Liver (tissue), 9 donors: ENCODE results near the gene GAB2.

DNA sequence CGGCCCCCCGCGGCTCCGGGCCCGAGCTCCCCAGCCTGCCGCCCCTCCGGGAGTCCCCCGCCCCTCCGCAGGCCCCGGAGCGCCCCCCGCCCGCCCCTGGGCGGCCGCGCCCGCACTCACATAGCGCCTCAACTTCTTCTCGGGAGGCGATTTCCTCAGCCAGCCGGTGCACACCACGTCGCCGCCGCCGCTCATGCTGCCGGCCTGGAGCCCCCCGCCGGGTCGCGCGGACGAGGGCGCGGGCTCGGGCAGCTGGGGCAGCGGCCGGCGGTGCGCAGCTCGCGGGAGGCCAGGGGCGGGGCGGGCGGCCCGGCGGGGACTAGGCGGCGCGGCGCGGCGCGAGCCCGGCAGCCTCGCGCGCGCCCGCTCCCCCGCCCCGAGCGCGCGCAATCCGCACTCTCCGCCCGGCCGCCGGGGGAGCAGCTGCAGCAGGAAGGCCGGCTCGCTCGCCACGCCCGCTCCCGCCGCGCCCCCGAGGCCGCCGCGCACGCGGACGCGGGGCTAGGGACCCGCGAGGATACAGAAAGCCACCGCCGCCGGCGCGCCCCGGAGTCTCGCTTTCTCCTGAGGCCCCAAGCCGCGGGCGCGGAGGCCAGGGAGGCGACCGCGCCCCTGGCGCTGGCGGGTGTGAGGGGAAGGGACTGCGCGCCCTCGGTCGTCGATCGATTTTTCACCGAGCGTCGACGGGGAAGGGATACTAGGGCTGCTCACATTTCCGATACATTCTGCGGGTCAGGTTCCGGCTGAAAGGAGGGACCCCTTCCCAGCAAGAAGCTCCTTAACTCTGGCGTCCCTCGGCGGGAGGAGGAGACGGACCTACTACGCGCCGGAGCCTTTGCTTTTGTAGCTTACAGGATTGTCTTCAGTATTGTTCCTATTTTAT is at the start of gene GAB2:
GAB2 (minus strand) TSS at position 295 of the 883 bp plus-strand sequence.
- PRO-cap, 5 experiments: peak in 5 of 5 experiments; most common plus-strand start position 396 of the sequence (in 5); most common minus-strand start position 393 of the sequence (in 5)
- RAMPAGE, long total RNA, 2 experiments: no peak in any of the 2 experiments
- RRBS: 1% methylated on average over 68 of the region's 124 CpGs

- PRO-cap, 5 experiments: no peak in any of the 5 experiments
- RAMPAGE, long total RNA, 2 experiments: no peak in any of the 2 experiments
- RRBS: no CpG with 5 or more reads among the region's 3 CpGs
These were observed 52.3 kb upstream of the GAB2 start for GRCh38 chr11:78469928-78470297.

DNA sequence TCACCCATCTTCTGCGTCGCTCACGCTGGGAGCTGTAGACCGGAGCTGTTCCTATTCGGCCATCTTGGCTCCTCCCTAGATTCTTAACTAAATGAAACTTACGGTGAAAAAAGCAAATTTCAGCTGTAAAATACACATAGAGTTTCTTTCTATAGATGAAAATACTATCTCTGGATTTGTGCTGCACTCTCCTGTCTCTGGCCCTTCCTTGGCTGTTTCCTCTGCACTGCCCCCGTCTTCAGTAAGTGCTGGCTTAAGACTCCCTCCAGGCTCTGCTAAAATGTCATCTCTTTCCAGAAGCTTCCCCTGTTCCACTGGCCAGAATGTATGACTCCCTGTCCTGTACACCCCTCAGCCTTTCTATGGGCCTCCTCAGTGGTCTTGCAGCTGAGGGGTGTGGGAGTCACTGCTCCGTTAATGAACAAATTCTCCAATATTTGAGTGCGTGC is 109.1 kb upstream of the NARS2 start:
- PRO-cap, 5 experiments: no peak in any of the 5 experiments
- RAMPAGE, long total RNA, 2 experiments: no peak in any of the 2 experiments
- RRBS: no CpG with 5 or more reads among the region's 9 CpGs

DNA sequence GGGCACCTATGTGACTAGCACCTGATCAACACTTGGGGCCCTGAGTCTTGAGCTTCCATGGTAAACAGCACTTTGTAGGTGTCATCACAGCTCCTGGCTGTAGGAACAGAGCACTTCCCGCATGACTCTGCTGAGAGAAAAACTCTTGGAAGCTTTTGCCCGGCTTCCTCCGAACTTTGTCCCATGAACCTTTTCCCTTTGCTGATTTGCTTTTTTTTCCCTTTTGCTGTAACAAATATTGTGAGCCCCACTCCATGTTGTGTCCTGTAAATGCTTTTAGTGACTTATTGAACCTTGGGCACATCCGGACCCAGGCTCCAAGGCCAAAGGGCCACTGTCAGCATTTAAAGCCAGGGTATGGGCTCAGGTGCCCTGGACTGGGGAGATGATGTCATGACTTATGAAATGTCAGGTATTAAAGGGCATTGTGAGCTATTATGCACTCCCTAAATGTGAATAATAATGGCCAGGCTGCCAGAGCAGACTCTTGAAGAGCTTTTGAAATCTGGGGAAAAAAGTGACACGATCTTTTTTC is 391.0 kb downstream of the TENM4 start:
- PRO-cap, 5 experiments: peak in 2 of 5 experiments; most common minus-strand start position 129 of the sequence (in 2)
- RAMPAGE, long total RNA, 2 experiments: no peak in any of the 2 experiments
- RRBS: no CpG with 5 or more reads among the region's 5 CpGs

DNA sequence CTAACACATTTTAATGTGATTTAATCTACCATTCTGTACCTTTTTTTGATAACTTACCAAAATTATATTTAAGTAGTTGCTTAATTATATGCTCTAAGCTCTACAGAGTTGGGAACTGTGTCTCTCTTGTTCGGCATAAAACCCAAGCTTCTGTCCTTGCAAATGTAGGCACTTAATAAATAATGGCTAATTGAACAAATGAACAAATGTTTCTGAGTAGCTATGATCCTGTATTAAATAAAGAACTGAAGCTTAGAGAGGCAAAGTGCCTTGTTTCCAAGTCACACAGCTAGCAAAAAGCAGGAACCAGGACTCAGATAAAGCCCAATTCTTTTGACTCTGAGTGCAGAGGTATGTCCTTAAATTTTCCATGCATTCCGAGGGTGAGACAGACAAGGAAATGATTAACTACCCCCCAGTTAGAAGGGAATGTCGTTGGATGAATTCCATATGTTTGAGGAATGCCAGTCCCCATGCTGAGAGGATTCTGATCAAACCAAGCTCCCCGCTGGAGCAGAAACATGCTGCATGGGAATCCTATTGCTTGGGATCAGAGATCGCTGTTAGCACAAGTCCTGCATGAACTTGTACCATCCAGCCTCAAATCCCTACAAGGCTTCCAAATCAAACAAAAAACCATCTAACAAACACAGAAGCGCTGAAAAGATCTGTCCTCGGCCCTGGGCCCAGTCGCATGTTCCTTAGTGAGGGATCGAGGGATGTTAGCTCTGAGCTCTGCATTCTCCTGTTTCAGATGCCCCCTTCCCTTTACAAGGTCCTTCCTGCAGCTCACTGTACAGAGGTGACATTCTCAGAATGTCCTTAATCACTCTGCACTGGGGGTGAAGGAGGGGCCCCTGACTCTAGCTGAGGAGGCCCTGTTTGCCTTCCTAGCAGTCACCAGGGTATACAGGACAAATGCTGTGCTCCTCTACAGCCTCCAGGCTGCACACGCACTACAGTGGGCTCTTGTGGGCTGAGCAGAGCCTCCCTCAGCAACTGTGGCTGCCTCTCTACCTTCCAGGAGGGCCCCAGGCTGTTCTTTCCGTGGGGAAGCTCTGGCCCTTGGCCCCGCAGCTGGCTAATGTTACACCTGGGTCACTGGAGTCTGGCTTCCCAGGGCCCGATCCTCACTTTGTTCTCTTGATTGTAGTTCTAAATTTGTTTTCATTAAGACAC is 353.5 kb downstream of the TENM4 start:
- PRO-cap, 5 experiments: no peak in any of the 5 experiments
- RAMPAGE, long total RNA, 2 experiments: no peak in any of the 2 experiments
- RRBS: no CpG with 5 or more reads among the region's 13 CpGs

- PRO-cap, 5 experiments: peak in 3 of 5 experiments; most common plus-strand start chr11:79437926 (in 3)
- RAMPAGE, long total RNA, 2 experiments: no peak in any of the 2 experiments
- RRBS: 5% methylated on average over 46 of the region's 89 CpGs
These were observed 3.3 kb downstream of the TENM4 start for GRCh38 chr11:79437136-79438272.

DNA sequence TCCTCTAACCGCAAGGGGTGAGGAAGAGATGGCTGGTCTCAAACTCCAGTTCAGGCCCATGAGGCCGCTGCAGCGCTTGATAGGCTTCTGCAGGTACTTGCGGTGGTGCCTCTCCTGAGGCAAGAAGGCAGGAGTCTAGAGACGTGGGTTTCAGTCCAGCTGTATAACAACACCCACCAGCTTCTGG is 292 bp upstream of the FAM181B start:
- PRO-cap, 5 experiments: no peak in any of the 5 experiments
- RAMPAGE, long total RNA, 2 experiments: no peak in any of the 2 experiments
- RRBS: no CpG with 5 or more reads among the region's 5 CpGs

GRCh38 chr11:82924059-82924447 is 22.5 kb downstream of the DDIAS start:
- PRO-cap, 5 experiments: no peak in any of the 5 experiments
- RAMPAGE, long total RNA, 2 experiments: no peak in any of the 2 experiments
- RRBS: no CpG with 5 or more reads among the region's 2 CpGs

- PRO-cap, 5 experiments: no peak in any of the 5 experiments
- RAMPAGE, long total RNA, 2 experiments: no peak in any of the 2 experiments
- RRBS: no CpG with 5 or more reads among the region's 4 CpGs
These were observed 59.0 kb downstream of the DDIAS start for GRCh38 chr11:82960398-82961141.

DNA sequence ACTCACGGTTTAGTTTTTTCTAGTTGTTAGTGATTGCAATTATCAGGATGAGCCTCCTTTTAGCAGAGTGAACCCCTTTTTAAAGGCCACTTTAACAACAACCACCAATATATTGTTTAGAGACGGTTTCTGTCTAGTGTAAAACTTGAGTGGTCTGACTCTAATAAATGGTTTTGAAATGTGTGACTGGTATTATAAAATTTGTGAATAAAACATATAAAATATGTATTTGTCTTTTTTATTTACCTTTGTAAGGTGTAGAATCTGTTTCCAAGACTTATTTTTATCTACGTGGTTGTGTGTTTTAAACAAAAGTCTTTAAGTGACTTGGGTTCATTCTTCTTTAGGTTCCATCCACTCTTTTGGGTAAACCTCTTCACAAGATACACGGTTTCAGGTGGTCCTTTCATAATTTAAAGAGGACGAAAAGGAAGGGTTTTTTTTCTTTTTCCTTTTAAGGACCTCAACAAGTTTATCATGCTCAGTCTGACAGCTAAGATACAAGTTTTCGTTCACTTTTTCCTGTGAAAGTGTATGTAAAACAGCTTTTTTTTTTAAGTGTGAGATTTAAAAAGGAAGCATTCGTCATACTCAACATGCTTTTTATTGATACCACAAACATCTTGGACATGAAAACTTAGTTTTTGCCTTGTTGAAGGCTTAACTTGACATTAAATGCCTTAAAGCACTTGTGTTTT is 1.9 kb downstream of the PCF11 start:
- PRO-cap, 5 experiments: no peak in any of the 5 experiments
- RAMPAGE, long total RNA, 2 experiments: no peak in any of the 2 experiments
- RRBS: no CpG with 5 or more reads among the region's 7 CpGs

- PRO-cap, 5 experiments: no peak in any of the 5 experiments
- RAMPAGE, long total RNA, 2 experiments: no peak in any of the 2 experiments
- RRBS: no CpG with 5 or more reads among the region's 2 CpGs
These were observed 16.6 kb upstream of the ANKRD42 start for GRCh38 chr11:83176831-83177417.

GRCh38 chr11:83187163-83187822 is 6.2 kb upstream of the ANKRD42 start:
- PRO-cap, 5 experiments: no peak in any of the 5 experiments
- RAMPAGE, long total RNA, 2 experiments: no peak in any of the 2 experiments
- RRBS: no CpG with 5 or more reads among the region's 12 CpGs

DNA sequence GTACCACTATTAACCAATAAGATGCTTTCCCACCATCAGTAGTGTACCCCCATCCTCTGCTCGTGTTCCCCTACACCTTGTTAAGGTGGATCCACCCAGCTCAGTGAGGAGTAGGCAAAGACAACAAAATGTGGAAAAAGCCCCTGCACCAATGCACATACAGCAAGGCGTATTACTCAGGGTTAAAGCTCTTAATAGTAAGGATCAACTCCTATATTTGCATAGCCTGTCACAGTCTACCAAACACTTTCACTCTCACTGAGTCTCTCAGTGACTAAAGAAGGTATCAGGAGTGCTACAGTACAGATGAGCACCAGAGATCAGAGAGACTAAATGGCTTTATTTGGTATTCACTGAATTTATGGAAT is 396.3 kb upstream of the CCDC90B start:
- PRO-cap, 5 experiments: no peak in any of the 5 experiments
- RAMPAGE, long total RNA, 2 experiments: no peak in any of the 2 experiments
- RRBS: no CpG with 5 or more reads among the region's 2 CpGs

- PRO-cap, 5 experiments: no peak in any of the 5 experiments
- RAMPAGE, long total RNA, 2 experiments: no peak in any of the 2 experiments
- RRBS: no CpG with 5 or more reads among the region's 16 CpGs
These were observed 1021.7 kb upstream of the CCDC90B start for GRCh38 chr11:84307796-84308241.

DNA sequence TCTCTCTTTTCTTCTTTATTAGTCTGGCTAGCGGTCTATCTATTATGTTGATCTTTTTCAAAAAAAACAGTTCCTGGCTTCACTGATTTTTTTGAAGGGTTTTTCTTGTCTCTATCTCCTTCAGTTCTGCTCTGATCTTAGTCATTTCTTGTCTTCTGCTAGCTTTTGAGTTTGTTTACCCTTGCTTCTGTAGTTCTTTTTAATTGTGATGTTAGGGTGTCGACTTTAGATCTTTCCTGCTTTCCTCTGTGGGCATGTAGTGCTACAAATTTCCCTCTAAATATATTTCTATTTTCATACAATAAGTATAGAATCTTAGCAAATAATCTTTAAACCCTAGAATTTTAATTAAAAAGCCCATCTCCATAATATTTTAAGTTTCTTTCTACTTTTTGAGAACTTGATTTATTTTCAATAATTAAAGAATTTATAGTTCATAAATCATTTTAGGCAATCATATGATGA is 620.5 kb downstream of the DLG2 start:
- PRO-cap, 5 experiments: no peak in any of the 5 experiments
- RAMPAGE, long total RNA, 2 experiments: no peak in any of the 2 experiments
- RRBS: no CpG with 5 or more reads among the region's 2 CpGs

DNA sequence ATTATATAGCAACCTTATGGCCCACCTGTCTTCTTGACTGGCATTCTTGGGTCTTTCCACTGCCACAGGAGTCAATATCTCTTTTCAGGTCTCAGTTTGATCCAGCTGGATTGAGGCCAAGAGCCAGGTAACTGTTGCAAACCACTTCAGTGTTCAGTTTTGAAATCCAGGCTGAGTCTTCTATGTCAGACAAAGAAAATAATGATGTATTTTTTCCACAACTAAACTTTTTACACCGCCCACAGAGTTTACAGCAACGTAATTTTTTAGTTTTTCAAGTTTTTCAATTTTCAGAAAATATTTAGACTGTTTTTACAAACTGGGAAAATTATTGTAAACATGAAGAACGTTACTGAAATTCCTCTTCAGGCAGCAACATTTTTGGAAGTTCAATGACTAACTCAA is 568 bp downstream of the DLG2 start:
- PRO-cap, 5 experiments: no peak in any of the 5 experiments
- RAMPAGE, long total RNA, 2 experiments: no peak in any of the 2 experiments
- RRBS: no CpG with 5 or more reads among the region's 3 CpGs

DNA sequence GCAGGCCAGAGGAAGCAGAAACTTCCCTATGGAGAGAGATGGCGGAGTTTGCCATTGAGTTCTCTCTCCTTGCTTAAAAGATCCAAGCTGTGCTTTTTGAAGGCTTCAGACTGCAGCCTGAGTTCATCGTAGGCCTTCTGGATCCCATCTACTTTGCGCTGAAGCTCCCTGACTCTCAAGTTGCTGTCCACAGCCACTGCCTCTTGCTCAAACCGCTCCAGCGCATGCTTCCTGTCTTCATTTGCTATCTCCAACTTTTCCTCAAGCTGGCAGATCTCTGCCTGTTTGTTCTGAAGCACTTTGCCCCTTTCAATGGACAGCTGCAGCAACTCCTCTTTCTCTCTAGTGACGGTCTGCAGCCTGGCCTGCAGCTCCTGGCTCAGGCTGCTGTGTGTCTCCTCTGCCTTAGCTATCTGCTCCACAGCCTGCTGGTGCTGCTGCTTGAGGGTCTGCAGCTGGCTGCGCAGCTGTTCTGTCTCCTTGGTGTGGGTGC is 969 bp downstream of the CCDC89 start:
- PRO-cap, 5 experiments: no peak in any of the 5 experiments
- RAMPAGE, long total RNA, 2 experiments: no peak in any of the 2 experiments
- RRBS: no CpG with 5 or more reads among the region's 7 CpGs

DNA sequence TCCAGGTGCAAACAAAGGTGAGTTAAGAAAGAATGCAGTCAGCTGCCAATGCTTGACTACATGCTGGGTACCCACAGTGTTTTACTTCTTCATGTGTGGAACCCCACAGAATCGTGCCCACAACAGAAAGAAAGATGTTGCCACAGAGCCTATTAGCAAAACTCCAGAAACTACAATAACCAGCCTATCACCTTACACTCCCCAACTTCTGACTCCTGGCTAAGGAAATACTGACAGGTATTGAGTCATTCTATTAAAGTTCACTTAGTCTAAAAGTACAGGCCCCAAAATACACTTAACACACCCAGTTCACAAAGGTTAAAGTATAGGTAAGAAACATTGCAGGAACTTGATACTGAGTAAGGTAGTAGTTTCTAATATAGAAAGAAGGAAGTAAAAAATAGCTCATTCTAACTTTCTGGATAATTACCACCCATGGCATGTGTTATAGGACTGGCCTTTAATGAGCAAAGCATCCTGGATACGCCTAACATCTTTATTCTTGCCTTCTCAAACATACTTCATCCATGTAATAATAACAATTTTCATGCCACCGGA is 57.0 kb upstream of the CCDC89 start:
- PRO-cap, 5 experiments: no peak in any of the 5 experiments
- RAMPAGE, long total RNA, 2 experiments: no peak in any of the 2 experiments
- RRBS: no CpG with 5 or more reads among the region's 3 CpGs

GRCh38 chr11:86019757-86020514 is 48.9 kb downstream of the PICALM start:
- PRO-cap, 5 experiments: no peak in any of the 5 experiments
- RAMPAGE, long total RNA, 2 experiments: no peak in any of the 2 experiments
- RRBS: no CpG with 5 or more reads among the region's 2 CpGs

DNA sequence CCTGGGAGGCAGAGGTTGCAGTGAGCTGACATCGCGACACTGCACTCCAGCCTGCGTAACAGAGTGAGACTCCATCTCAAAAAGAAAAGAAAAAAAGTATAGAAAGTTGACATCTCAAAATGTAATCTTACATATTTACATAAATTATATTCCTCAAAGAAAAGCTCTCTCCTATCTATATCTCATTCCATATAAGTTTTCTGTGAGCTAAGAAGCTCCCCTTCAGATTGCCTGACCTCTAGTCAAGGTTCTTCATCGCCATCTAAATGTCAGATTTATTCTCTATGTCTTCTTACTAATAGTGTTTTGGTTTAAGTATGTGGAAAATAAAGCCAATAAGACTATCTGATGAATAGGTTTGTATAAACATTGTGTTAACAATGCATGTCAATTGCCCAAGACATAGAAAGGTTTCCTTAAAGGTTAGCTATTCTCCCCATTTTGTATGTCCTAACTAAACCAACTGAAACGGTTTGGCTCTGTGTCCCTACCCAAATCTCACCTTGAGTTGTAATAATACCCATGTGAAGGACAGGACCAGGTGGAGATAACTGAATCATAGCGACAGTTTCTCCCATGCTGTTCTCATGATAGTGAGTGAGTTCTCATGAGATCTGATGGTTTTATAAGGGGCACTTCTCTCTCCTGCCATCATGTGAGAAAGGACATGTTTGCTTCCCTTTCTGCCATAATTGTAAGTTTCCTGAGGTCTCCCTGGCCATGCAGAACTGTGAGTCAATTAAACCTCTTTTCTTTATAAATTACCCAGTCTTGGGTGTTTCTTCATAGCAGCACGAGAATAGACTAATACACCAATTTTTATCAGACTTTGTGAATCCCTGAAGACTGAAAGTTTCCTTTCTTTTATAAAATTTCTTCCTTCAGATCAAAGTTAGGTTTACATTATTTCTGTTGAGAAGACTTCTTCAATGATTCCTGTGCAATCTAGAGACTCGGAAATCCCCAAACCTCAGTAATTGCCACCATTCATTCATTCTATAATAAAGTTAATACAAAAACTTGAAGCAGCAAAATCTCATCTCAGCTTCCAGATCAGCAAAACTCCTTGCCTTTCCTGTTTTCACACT is 17.0 kb downstream of the PICALM start:
- PRO-cap, 5 experiments: no peak in any of the 5 experiments
- RAMPAGE, long total RNA, 2 experiments: no peak in any of the 2 experiments
- RRBS: no CpG with 5 or more reads among the region's 8 CpGs